OVCAR3 (cell line): ENCODE results near the genes BIRC2 and MMP3.

DNA sequence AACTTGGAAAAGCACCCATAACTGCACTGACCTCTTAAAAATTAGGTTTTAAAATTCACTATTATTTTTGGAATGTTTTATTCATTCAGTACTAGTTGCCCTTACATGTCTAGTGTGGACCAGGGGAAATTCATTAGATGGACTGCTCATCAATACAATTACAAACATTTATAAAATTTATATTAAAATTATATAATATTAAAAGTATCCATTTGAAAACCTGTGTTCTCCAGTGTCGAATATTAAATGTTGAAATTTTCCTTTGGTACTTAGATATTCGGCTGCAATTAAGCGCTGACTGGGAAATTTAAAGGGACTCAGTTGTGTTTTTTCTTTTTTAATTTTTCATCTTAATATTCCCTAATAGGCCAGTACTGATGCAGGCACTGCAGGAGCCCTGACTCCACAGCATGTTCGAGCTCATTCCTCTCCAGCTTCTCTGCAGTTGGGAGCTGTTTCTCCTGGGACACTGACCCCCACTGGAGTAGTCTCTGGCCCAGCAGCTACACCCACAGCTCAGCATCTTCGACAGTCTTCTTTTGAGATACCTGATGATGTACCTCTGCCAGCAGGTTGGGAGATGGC is 3.6 kb downstream of the YAP1 start:
- RRBS = no CpG with 5 or more reads among the region's 5 CpGs

- RRBS = no CpG with 5 or more reads among the region's 8 CpGs
These were observed 64.3 kb downstream of the YAP1 start for GRCh38 chr11:102174442-102175029.

DNA sequence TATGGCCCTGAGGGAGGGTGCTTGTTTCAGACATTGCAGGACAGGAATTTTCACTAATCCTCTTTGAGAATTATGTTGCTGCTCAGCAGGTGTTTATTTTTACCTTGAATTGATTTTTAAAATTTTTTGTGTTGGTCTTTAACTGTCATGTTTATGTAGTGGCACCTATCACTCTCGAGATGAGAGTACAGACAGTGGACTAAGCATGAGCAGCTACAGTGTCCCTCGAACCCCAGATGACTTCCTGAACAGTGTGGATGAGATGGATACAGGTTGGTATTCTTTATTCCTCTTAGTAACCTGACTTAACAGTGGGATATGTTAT is 90.0 kb upstream of the BIRC3 start:
- RRBS = no CpG with 5 or more reads among the region's 2 CpGs

- RRBS = no CpG with 5 or more reads among the region's 6 CpGs
These were observed 40.4 kb upstream of the BIRC3 start for GRCh38 chr11:102276858-102277235.

DNA sequence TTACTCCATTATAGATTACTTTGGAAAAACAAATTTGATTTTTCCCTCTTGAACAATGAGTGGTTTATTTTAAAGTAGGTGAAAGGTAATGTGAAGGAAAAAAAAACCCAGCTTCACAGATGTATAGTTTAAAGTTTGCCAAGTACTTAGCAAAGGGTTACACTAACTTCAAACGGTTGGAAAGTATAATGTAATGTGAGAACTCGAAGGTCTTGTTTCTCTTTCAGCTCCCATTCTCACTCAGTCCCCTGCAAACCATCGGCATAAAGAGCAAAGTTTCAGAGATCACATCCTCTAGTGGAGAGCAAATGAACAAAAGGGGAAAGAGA is 37.7 kb upstream of the BIRC3 start:
- RRBS = no CpG with 5 or more reads among the region's 3 CpGs

DNA sequence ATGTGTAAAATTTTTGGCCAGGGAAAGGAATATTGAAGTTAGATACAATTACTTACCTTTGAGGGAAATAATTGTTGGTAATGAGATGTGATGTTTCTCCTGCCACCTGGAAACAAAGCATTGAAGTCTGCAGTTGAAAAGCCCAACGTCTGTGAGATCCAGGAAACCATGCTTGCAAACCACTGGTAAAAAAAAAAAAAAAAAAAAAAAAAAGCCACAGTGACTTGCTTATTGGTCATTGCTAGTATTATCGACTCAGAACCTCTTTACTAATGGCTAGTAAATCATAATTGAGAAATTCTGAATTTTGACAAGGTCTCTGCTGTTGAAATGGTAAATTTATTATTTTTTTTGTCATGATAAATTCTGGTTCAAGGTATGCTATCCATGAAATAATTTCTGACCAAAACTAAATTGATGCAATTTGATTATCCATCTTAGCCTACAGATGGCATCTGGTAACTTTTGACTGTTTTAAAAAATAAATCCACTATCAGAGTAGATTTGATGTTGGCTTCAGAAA is 5.4 kb downstream of the BIRC3 start:
- RRBS = no CpG with 5 or more reads among the region's 2 CpGs

DNA sequence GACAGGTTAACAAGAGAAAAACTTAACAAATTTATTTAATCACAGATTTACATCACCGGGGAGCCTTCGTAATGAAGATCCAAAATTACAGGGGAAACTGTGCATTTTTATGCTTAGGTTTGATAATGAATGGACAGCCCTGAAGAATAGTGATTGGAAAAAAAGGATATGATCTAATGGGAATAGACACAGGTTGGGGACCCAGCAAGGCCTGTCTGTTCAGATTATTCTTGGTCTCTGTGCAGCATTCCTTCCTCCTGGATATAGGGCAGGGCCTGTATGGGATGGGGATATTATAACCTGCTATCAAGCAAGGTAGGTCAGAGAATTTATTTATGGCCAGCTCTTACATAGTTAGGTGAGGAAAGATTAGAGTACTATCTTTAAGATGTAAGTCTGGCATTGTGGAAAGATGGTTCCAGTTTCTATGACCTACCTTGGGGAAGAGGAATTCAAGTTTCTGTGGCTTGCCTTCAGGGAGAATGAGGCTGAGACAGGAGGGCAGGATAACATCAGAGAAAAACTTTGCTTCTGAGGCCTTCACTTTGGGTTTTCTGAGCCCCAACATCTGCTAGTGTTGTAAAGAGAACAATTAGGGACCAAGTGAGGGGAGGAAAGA is 8.5 kb upstream of the BIRC2 start:
- RRBS = no CpG with 5 or more reads among the region's 2 CpGs

GRCh38 chr11:102346588-102347521 is at the start of gene BIRC2:
BIRC2 (plus strand) TSS chr11:102347214.
- RRBS = 6% methylated on average over 40 of the region's 89 CpGs

GRCh38 chr11:102401422-102401818 is 51.1 kb downstream of the TMEM123 start:
- RRBS = no CpG with 5 or more reads among the region's 4 CpGs

DNA sequence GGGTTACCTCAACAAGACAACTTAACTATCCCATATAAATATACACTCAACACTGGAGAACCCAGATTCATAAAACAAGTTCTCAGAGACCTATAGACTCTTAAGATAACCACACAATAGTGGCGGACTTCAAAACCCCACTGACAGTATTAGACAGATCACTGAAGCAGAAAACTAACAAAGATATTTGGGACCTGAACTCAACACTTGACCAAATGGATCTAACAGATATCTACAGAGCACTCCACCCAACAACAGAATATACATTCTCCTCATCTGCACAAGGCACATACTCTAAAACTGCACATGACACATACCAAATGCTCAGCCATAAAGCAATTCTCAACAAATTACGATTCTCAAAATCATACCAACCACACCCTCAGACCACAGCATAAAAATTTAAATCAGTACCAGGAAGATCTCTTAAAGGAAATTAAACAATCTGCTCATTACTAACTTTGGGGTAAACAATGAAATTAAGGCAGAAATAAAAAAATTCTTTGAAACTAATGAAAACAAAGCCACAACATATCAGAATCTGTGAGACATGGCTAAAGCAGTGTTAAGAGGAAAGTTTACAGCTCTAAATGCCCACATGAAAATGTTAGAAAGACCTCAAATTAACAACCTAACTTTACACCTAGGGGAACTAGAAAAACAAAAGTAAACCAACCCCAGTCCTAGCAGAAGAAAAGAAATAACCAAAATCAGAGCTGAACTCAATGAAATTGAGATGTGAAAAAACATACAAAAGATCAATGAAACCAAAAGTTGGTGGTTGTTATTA is 37.3 kb downstream of the TMEM123 start:
- RRBS = no CpG with 5 or more reads among the region's 2 CpGs

GRCh38 chr11:102426568-102427077 is 25.9 kb downstream of the TMEM123 start:
- RRBS = no CpG with 5 or more reads among the region's 1 CpG

GRCh38 chr11:102449887-102450347 is 2.6 kb downstream of the TMEM123 start:
- RRBS = no CpG with 5 or more reads among the region's 4 CpGs

GRCh38 chr11:102475838-102476515 is 23.4 kb upstream of the TMEM123 start:
- RRBS = no CpG with 5 or more reads among the region's 1 CpG

- RRBS = no CpG with 5 or more reads among the region's 10 CpGs
These were observed 21.9 kb upstream of the MMP7 start for GRCh38 chr11:102552314-102553019.

DNA sequence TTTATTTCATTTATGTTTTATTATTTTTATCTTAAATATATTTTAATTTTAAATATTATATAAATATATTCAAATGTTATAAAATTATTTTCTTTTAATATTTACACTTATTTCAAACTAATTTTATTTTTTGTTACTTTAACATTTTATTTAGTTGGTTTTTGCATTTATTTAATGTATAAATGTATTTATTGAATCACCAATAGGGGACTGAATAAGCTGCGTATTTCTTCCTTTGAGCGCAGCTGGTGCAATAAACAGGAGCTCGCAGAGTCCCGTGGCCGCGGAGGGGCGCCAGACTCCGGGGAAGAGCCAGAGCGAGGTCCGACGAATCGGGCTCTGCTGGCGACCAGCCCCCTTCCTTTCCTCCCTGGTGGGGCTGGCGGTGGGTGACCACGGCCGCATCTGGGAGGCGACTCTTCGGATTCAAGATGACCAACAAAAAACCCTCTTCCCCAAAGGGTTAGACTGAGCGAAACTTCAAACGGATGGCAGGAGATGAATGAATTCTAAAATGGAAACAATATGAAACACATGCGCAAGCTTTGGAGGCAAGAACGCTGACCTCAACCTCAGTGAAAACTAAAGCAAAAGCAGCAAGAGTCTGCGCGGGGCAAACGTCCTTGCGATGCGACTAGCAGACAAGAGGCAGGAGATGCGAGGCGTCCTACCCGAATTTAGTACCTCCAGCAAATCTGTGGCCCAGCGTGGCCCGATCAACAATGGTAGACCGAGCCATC is 12.0 kb downstream of the MMP3 start:
- RRBS = no CpG with 5 or more reads among the region's 33 CpGs

DNA sequence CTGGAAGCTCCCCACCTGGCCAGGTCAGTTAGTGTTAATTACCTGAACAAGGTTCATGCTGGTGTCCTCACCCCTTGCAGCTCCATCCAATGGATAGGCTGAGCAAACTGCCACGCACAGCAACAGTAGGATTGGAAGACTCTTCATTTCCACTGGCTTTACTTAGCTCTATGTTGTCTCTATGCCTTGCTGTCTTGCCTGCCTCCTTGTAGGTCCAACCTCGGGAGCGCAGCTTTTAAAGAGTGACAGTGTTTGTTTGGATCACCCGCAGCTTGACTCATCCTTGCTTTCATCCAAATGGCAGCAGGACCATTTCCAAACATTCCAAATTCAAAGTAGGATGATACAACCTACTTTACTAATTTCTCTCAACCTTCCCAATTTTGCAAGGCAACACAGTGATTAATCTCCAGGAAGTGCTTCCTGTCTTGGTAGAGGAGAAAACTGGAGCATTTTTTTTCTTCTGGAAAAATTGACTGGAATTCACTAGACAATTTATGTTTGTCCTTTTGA is at the start of gene MMP3:
MMP3 (minus strand) TSS at position 210 of the 513 bp plus-strand sequence.
- RRBS = no CpG with 5 or more reads among the region's 4 CpGs

GRCh38 chr11:102924834-102925532 is 30.5 kb downstream of the MMP13 start:
- RRBS = no CpG with 5 or more reads among the region's 9 CpGs

- RRBS = no CpG with 5 or more reads among the region's 3 CpGs
These were observed 35.7 kb downstream of the DCUN1D5 start for GRCh38 chr11:103056203-103056728.

- RRBS = no CpG with 5 or more reads among the region's 1 CpG
These were observed 307.7 kb upstream of the DDI1 start for GRCh38 chr11:103728812-103729086.

GRCh38 chr11:103849364-103849771 is 187.1 kb upstream of the DDI1 start:
- RRBS = no CpG with 5 or more reads among the region's 3 CpGs